ENCODE measurements around a stretch of chrX.

DNA sequence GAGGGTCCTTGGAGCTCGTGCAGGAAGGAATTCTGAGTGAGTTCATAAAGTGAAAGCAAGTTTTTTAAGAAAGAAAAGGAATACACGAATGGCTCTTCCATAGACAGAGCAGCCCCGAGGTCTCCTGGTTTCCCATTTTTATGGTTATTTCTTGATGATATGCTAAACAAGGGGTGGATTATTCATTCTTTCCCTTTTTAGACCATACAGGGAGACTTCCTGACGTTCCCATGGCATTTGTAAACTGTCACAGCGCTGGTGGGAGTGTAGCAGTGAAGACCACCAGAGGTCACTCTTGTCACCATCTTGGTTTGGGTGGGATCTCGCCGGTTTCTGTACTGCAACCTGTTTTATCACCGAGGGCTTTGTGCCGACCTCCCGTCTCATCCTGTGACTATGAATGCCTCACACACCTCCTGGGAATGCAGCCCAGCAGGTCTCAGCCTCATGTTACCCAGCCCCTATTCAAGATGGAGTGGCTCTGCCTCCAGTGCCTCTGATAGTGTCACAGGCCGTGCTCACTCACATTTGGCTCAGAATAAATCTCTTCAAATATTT is 39.5 kb downstream of the ARSD start:
- PRO-cap = no peak
- RRBS, 2 experiments = no CpG with 5 or more reads among the region's 11 CpGs

GRCh38 chrX:2898642-2899363 is 30.3 kb downstream of the ARSD start:
- PRO-cap = no peak
- RRBS, 2 experiments = no CpG with 5 or more reads among the region's 18 CpGs

GRCh38 chrX:3309307-3310132 is 36.9 kb downstream of the MXRA5 start:
- PRO-cap = no peak
- RRBS, 2 experiments = 50 to 73% methylated on average over 1 of the region's 26 CpGs

DNA sequence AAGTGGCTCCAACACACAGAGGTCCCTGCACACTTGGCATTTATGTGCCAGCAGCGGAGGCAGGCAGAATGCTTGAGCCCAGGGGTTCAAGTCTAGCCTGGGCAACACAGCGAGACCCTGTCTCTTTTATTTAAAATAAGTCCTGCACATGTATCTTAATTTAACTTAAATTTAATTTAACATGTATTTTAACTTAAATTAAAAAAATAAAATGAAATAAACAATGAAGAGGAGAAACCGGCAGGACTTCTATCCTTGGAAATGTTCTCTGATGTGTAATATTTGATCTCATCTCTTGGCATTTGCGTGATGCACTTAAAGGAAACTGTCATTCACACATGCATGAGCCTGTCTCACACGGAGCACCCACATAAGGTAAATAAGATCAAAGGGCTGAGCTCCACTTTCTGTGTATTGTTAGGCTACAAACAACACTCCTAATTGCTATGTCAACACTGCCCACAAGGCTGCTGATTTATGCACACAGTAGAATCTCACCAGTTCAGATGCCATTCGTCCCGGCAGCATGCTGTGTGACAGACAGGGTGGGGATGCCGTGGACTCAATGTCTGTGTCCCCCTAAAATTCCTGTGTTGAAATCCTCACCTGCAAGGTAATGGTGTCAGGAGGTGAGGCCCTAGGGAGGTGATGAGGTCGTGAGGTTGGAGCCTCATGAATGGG is 5.8 kb downstream of the PRKX start:
- PRO-cap = no peak
- RRBS, 2 experiments = no CpG with 5 or more reads among the region's 9 CpGs

DNA sequence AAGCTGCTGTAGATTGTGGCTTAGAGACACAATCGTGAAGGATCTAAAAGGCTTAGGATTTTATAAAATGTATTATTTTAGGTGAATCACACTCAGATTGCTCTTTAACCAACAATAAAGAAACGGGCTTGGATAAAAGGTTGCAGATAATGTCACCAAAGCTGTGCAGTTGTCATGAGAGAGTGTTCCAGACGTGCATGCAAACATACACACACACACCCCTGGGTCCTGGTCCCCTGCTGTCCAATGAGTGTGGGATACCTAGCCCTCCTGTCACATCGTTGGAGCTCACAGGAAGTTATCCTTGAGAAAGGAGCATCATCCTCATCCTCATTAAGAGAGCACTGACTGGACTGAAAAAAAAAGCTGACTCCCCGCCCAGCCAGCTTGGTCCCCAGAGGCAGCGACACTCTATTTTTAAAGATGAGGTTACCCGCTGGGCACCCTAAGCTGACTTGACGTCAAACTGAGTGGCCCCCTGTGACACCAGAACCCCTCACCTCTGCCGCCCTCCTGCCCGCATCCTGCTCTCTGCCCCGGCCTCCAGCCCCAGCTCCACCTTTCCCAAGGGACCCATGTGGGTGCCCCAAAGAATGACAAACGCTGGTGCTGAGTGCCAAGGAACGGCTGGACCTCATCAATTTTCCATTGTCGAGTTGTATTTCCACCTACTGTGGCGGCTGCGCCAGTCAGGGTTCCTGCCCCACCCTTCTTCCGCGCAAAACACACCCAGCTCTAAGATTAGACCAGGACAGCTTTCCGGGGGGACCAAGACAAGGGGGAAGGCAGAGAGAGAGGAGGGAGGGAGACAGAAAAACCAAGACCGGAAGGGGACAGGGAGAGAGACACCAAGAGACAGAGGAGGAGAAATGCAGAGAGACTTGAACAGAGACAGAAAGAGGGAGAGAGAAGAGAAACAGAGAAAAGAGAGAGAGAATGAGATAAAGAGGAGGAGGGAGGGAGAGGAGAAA is 2.2 kb downstream of the PRKX start:
- PRO-cap = no peak
- RRBS, 2 experiments = 17 to 43% methylated on average over 1 of the region's 20 CpGs

DNA sequence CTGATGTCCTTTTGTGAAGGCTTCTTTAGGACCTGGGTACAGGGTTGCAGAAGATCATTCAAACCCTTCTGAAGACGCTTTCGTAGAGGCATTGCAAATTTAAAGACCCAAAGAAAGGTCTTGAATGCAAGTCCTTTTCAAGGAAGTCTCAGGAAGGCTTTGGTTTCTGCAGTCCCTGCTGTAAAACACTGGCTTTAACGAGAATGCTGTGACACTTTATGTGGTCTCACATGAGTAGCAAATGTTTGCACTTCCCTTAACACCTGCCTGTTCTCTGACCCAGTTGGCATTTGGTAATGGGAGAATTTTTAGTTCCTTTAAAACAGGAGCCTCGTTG is 330.4 kb upstream of the PRKX start:
- PRO-cap = no peak
- RRBS, 2 experiments = no CpG with 5 or more reads among the region's 4 CpGs

DNA sequence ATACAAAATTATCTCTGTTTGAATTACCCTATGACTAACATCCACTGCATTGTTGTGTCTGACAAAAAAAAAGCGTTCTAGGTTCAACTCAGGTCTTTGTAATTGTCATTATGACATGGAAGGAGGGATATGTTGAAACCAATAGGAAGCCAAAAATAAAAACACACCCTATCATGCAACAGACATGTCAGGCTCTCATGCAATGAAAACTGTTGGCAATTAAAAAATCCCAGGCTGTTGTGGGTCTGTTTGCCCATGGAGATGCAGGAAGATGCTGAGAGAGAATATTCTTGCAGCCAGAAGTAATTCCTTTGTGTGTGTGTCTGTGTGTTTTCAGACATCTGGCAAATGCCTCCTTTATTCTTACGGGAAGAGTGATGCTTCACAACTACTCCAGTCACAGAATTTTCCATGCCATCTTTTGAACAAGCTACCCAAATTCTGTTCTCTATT is 107.4 kb downstream of the NLGN4X start:
- PRO-cap = no peak
- RRBS, 2 experiments = no CpG with 5 or more reads among the region's 2 CpGs

GRCh38 chrX:6227948-6228099 is 843 bp downstream of the NLGN4X start:
- PRO-cap = no peak
- RRBS, 2 experiments = no CpG with 5 or more reads among the region's 1 CpG

GRCh38 chrX:6778748-6779278 is 243.9 kb upstream of the VCX3A start:
- PRO-cap = no peak
- RRBS, 2 experiments = no CpG with 5 or more reads among the region's 14 CpGs

- PRO-cap = no peak
- RRBS, 2 experiments = no CpG with 5 or more reads among the region's 8 CpGs
Observed at GRCh38 chrX:7012341-7012895, 135.1 kb upstream of the STS start.

GRCh38 chrX:7110699-7111314 is 36.7 kb upstream of the STS start:
- PRO-cap = no peak
- RRBS, 2 experiments = no CpG with 5 or more reads among the region's 6 CpGs

DNA sequence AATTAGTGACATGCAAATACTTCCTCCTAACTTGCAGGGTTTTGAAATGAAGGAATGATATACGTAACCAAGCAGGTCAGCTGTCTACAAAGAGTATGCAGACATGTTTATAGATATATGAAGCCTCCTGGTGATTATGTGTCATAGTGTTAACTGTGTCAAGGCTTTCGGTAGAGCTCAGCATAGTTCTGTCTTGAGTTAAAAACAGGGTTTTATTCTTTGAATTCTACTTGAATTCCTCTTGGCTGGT is 729 bp upstream of the STS start:
- PRO-cap = no peak
- RRBS, 2 experiments = no CpG with 5 or more reads among the region's 2 CpGs

- PRO-cap = no peak
- RRBS, 2 experiments = no CpG with 5 or more reads among the region's 4 CpGs
Observed at GRCh38 chrX:9352239-9352751, 112.6 kb upstream of the TBL1X start.

GRCh38 chrX:9368324-9368764 is 96.5 kb upstream of the TBL1X start:
- PRO-cap = no peak
- RRBS, 2 experiments = no CpG with 5 or more reads among the region's 8 CpGs

DNA sequence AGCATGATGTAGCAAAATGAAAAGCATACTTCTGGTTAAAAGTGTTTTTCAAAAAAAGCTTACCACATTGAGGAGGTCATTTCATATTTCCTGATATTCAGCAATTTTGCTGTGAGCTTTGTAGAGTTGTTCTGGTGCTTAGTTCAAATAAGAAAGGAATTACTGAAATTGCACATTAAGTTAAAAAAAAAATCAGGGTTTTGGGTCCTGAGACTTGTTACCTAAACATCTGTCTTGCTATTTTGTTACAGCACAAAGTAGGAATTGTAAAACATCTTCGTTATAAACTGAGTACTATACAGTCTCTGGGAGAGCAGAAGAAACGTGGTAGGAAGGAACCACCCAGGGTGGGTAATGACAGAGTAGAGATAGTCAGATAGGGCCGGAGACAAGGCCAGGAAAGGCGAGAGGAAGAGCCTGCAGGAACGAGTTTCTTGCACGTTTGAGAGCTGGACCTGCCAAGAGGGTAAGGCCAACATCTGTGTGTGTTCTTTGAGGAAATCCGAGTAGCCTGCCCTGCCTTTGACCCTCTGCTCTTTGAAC is 52.0 kb downstream of the TBL1X start:
- PRO-cap = no peak
- RRBS, 2 experiments = no CpG with 5 or more reads among the region's 7 CpGs

DNA sequence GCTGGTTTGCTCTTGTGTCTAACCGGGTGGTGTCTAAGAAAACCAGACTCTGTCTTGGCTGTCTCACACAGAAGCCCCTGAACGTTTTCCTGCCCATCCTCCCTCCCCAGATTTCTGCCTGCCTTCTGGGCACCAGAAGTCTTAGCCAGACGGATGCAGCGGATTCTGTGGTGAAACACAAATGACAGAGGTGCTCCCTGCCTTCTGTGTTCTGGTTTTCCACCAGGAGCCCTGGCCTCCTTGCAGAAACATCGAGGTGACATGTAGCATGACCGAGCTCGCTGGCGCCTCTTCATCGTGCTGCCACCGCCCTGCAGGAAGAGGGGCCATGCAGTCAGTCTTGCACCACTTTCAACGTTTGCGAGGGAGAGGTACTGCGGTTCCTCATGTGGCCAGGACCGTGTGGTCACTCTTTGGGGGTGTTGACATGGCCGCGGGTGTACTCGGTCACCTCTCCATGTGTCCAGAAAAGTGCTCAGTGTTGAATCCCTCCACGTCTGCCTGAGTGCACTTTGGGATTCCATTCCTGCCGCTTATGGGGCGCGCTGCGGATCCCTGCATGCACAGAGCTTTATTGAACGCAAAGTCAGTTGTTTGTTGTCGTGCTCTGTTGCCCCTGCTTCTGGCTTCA is 112.2 kb downstream of the GPR143 start:
- PRO-cap = no peak
- RRBS, 2 experiments = no CpG with 5 or more reads among the region's 24 CpGs

- PRO-cap = no peak
- RRBS, 2 experiments = no CpG with 5 or more reads among the region's 16 CpGs
Observed at GRCh38 chrX:9661546-9662545, 103.8 kb downstream of the GPR143 start.

- PRO-cap = no peak
- RRBS, 2 experiments = no CpG with 5 or more reads among the region's 10 CpGs
Observed at GRCh38 chrX:9677029-9677775, 88.4 kb downstream of the GPR143 start.

DNA sequence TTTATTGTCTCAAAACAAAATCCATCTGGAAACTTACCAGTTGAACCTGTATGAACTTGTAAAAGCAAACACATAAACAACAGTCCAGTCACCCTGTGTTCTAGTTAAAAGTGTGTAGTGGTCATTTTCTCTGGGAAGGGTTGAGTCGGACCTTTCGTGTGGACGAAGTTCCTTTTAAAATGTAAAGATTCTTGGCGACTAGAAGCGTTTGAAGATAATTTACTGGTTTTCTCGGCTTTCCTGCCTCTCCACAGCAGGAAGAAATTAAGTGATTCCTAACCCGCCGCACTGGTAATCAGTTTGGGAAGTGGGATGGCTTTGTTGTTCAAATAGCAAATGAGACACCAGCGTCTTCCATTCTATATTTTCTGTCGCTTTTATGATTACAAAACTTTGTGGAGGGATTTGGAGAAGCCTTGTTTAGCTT is 1.2 kb downstream of the SHROOM2 start:
- PRO-cap = no peak
- RRBS, 2 experiments = no CpG with 5 or more reads among the region's 10 CpGs

- PRO-cap = no peak
- RRBS, 2 experiments = 16 to 31% methylated on average over 15 of the region's 40 CpGs
Observed at GRCh38 chrX:10016110-10016955, 49.2 kb downstream of the CLDN34 start.

Data from HEK293 (cell line).